Adrenal gland (tissue), 7 donors: ENCODE results near the genes OR4K2 and TMEM253.

DNA sequence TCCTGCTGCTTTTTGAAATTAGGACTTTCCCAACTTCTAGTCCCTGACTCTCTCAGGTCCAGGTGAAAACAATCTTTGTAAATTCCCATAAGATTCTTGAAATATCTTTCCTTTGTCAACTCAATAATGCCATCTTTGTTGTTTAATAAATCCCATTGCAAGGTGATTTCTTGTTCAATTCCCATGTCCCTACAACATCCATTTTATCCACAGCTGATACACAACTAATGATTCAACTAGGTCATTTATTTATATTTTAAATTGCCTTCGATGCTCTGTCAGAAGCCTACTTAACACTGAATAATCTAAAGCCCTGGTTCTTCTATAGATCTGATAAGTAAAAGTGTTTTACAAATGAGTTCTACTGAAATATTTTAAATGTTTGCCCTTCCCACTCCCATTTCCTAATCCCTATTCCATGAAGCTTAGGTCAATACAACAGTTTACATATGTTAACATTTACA lies at the start of gene OR4K2:
TSS of gene OR4K2 (plus strand) at position 186 of the 464 bp plus-strand sequence.
- PRO-cap, 3 experiments, result no peak in any of the 3 experiments
- RAMPAGE, long total RNA, 4 experiments, result no peak in any of the 4 experiments
- RRBS, result no CpG with 5 or more reads among the region's 1 CpG

GRCh38 chr14:20417276-20418222 lies 4.2 kb upstream of the TEP1 start:
- PRO-cap, 3 experiments, result no peak in any of the 3 experiments
- RAMPAGE, long total RNA, 4 experiments, result no peak in any of the 4 experiments
- RRBS, result no CpG with 5 or more reads among the region's 7 CpGs

DNA sequence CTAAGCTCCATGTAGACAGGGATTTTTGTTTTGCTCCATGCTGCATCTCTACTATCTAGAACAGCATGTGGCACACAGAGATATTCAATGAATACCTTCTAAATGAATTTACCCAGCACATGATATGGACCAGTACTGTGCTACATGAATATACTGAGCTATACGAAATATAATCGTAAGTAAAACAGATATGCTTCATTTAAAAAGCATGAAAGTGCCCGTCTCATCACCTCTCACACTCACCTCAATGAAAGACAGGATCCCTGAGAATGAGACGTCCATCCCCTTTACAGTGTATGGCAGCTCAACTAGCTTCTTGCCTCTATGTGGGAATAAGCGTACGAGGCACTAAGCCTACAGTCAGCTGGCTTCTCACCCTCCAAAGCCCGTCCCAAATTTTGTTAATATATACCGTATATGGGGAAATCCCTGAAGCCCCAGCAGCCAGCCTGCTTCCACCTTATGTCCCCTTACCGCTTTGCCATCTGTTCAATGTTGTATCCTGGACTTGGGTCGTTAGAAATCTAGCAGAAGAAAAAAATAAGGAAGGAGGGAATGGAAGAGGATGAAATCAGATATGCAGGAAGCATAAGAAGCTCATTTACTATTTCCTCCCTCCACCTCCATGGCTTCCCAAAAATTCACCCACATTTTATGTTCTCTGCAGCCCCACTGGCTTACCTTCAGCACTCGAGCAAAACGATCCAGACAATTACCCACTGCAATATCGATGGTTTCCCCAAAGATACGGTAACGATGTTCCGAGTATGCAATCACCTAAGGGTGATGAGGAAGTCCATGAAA lies 5.9 kb downstream of the OSGEP start:
- PRO-cap, 3 experiments, result no peak in any of the 3 experiments
- RAMPAGE, long total RNA, 4 experiments, result no peak in any of the 4 experiments
- RRBS, result no CpG with 5 or more reads among the region's 16 CpGs

- PRO-cap, 3 experiments, result no peak in any of the 3 experiments
- RAMPAGE, long total RNA, 4 experiments, result no peak in any of the 4 experiments
- RRBS, result no CpG with 5 or more reads among the region's 16 CpGs
Measured at GRCh38 chr14:20474211-20475402, 5.4 kb downstream of the PNP start.

DNA sequence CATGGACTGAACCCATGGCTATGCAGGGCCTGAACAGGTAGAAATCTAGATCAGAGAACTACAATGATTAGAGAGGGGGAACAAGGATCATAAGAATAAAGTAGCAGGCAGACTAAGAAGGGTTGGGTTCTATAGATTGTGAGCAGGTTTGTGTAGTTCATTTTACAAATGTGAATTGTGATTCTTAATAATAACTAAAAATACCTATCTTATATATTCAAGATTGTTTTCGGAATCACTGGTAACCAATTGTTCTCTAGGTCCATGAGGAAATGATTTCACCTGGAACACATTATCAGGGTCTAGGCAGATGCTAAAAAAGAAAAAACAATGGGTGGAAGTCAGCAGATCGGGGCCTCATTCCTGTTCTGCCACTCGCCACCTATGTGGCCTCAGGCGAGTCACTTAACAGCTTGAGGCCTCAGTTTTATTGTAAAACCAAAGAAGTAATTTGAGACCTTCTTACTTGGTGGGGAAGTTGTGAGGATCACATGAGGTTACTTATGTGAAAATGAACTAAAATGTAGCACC lies 29.8 kb downstream of the PNP start:
- PRO-cap, 3 experiments, result no peak in any of the 3 experiments
- RAMPAGE, long total RNA, 4 experiments, result no peak in any of the 4 experiments
- RRBS, result no CpG with 5 or more reads among the region's 4 CpGs

DNA sequence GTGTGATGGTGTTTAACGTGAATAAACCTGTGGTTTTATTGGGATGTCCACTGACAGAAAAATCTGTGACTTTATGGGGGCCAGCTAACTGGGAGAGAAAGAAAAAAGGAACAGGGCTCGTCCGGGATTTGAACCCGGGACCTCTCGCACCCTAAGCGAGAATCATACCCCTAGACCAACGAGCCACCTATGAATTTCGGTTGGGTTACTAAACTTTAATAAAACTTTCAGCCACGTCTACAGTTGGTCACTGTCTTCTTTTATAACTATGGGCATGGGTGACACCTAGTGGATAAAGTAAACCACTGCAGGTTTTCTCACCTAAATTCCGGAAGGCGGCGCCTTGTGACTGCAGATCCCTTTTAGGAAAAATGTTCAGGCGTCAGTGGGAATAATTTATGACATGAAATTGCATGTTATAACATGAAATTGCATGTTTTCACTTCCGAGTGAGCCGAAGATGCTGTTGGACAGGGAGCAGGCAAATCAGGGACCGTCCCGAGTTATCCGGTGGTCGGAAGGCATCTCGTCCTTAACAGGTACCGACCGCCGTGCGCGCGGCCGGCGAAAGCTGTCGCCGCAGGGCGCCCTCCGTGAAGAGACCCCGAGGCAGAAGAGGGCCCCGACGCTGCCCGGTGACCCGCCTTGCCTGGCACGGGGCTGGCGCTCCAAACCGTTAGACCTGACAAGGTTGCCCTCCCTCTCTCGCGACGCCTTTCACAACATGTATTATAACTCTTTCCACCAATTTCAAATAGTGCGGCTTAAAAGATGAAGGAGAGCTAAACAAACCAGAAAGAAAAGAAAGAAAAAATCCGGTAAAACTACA lies 18.3 kb upstream of the RNASE12 start:
- PRO-cap, 3 experiments, result peak in 2 of 3 experiments; most common plus-strand start position 448 of the sequence (in 1); most common minus-strand start position 189 of the sequence (in 1)
- RAMPAGE, long total RNA, 4 experiments, result no peak in any of the 4 experiments
- RRBS, result 1% methylated on average over 19 of the region's 45 CpGs

DNA sequence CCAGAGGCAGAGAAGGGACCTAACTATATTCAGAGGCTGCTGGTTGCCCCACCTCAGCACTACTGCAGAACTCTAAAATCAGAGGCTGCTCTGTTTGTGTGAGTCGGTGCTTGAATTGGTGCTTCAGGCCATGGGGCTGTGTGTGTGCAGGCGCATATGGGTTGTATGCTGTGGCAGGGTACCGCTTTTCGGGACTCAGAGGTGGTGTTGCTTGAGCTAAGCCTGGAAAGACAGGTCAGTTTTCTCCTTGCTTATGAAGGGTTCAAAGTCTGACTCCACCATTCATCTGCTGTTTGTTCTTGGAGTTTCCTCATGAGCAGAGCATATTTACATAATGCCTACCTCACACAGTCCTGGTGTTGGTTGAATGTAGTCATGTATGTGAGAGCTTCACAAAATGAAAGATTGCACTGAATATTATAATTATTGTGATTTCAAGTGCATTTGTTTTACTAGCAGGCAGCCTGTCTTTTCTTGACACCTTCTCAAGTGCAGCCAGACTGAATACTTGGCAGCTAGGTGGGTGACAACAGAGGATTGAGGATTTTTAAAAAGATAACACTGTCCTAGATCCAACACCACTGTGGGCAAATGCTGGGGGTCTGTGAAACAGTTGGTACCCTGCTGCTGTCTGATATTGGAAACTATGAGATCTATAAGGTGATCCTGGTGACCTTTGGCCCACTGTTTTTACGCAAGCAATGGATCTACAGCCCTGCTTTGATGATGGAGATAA lies 1.1 kb upstream of the ANG start:
- PRO-cap, 3 experiments, result no peak in any of the 3 experiments
- RAMPAGE, long total RNA, 4 experiments, result no peak in any of the 4 experiments
- RRBS, result no CpG with 5 or more reads among the region's 5 CpGs

DNA sequence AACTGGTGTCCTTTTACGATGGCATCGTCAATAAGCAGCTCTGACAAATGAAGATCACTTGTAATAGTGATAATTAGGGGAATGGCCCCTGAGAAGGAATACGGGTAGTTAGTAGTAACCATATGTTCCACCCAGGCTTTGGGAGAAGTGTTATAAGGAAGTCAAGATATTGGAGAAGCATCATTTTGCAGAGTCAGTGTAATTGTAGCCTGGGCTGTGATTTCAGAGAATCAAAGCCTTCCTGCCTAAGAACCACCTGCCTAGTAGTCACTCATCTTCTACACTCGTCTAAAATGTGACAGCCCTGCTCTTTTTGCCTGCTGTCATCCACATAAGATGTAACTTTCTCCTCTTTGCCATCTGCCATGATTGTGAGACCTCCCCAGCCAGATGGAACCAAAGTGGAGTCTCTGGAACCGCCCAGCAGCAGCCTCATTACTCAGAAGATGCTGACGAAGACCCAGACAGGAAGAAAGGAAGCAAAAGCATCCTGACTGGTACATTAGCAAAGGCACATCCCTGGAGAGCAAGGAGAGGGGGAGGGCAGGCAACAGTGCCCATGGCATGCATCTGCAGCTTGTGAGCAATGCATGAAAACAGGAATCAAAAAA lies 12.6 kb upstream of the EDDM3A start:
- PRO-cap, 3 experiments, result peak in 1 of 3 experiments; most common plus-strand start position 529 of the sequence (in 1); most common minus-strand start position 412 of the sequence (in 1)
- RAMPAGE, long total RNA, 4 experiments, result no peak in any of the 4 experiments
- RRBS, result no CpG with 5 or more reads among the region's 6 CpGs

- PRO-cap, 3 experiments, result peak in 1 of 3 experiments; most common minus-strand start chr14:20800342 (in 1)
- RAMPAGE, long total RNA, 4 experiments, result no peak in any of the 4 experiments
- RRBS, result 25% methylated on average over 1 of the region's 15 CpGs
Measured at GRCh38 chr14:20799390-20800738, 2.8 kb downstream of the RNASE1 start.

- PRO-cap, 3 experiments, result peak in 1 of 3 experiments; most common plus-strand start chr14:20821925 (in 1)
- RAMPAGE, long total RNA, 4 experiments, result no peak in any of the 4 experiments
Measured at GRCh38 chr14:20821808-20822086, 19.1 kb upstream of the RNASE1 start.

- PRO-cap, 3 experiments, result no peak in any of the 3 experiments
- RAMPAGE, long total RNA, 4 experiments, result no peak in any of the 4 experiments
- RRBS, result no CpG with 5 or more reads among the region's 5 CpGs
Measured at GRCh38 chr14:20848599-20849375, 42.4 kb upstream of the RNASE3 start.

DNA sequence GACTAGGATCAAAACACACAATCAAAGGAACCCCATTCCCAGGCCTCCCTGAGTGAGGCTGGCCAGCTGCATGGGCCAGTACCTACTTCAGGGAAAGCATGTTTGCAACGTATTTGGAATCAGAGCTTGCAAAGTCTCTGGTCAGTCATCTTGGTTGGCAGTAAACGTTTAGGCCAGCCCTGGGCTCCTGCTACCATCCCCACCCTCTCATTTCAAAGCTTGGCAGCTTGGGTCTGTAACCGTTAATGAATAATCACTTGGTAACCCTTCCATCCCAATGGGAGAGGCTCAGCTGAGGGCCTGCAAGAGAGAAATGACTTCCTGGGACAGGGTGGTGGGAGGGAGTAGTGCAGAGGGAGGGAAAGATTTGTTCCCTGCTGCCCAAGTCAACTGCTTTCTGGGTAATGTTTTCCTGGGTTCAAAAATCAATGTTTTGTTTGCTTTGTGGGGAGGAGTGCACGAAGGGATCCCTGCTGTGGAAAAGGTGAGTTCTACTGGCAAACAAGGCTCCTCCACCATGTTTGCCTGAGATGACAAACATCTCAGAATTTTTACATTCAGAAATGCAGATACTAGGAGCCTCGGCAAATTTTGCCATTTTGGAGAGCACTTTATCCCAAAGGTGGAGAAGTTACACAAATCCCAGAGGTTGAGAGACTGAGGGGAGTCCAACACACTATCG lies 2.0 kb upstream of the RNASE8 start:
- PRO-cap, 3 experiments, result no peak in any of the 3 experiments
- RAMPAGE, long total RNA, 4 experiments, result no peak in any of the 4 experiments
- RRBS, result no CpG with 5 or more reads among the region's 6 CpGs

- PRO-cap, 3 experiments, result no peak in any of the 3 experiments
- RAMPAGE, long total RNA, 4 experiments, result no peak in any of the 4 experiments
- RRBS, result no CpG with 5 or more reads among the region's 3 CpGs
Measured at GRCh38 chr14:21061450-21061820, 3.8 kb downstream of the RNASE8 start.

GRCh38 chr14:21072828-21073532 lies 2.9 kb downstream of the ARHGEF40 start:
- PRO-cap, 3 experiments, result peak in 2 of 3 experiments; most common plus-strand start chr14:21072882 (in 1); most common minus-strand start chr14:21072889 (in 2)
- RAMPAGE, long total RNA, 4 experiments, result no peak in any of the 4 experiments
- RRBS, result no CpG with 5 or more reads among the region's 10 CpGs

GRCh38 chr14:21090013-21091329 lies 8.0 kb downstream of the ZNF219 start:
- PRO-cap, 3 experiments, result no peak in any of the 3 experiments
- RAMPAGE, long total RNA, 4 experiments, result no peak in any of the 4 experiments
- RRBS, result 77% methylated on average over 16 of the region's 79 CpGs

DNA sequence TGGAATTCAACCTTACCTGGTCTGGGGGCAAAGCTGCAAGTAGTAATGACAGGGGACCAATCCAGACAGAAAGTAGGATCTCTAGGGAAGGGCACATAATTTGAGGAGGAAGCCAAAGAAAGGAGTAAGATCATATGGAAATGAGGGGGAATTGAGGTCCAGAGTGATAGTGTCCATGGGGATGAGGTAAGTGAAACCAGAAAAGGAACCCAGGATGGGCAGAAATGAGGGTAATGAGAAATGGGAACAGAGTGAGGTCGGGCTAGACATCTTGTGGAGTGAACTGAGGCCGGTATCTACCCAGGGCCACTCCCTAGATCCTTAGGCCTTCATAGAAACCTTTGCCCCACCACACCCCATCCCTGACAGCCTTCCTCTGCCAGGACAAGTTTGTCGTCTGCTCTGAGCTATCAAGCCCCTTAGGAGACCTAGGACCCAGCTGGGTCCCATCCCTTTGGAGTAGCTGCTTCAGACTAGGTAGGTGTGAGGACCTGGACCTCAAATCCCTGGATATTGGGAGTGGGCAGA lies at the start of gene TMEM253:
TSS of gene TMEM253 (plus strand) at position 359 of the 528 bp plus-strand sequence.
- PRO-cap, 3 experiments, result no peak in any of the 3 experiments
- RAMPAGE, long total RNA, 4 experiments, result no peak in any of the 4 experiments
- RRBS, result no CpG with 5 or more reads among the region's 3 CpGs

GRCh38 chr14:21106059-21107384 lies 5.7 kb downstream of the TMEM253 start:
- PRO-cap, 3 experiments, result peak in 3 of 3 experiments; most common plus-strand start chr14:21106751 (in 2); most common minus-strand start chr14:21106612 (in 3)
- RAMPAGE, long total RNA, 4 experiments, result no peak in any of the 4 experiments
- RRBS, result no CpG with 5 or more reads among the region's 17 CpGs

DNA sequence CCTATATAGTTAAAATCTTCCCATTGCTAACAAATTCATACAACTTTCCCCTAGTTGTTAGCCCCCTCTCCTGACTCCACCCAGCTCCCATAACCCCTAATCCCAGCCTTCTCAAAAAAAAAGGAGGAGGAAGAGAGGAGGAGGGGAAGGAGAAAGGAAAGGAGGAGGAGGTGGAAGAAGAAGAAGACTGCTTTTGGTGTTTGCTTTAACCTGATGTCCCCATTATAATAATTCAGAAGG lies 6.9 kb downstream of the TMEM253 start:
- PRO-cap, 3 experiments, result no peak in any of the 3 experiments
- RAMPAGE, long total RNA, 4 experiments, result no peak in any of the 4 experiments

GRCh38 chr14:21241429-21241987 lies 27.7 kb downstream of the HNRNPC start:
- PRO-cap, 3 experiments, result no peak in any of the 3 experiments
- RAMPAGE, long total RNA, 4 experiments, result no peak in any of the 4 experiments
- RRBS, result no CpG with 5 or more reads among the region's 1 CpG

- PRO-cap, 3 experiments, result no peak in any of the 3 experiments
- RAMPAGE, long total RNA, 4 experiments, result no peak in any of the 4 experiments
- RRBS, result no CpG with 5 or more reads among the region's 8 CpGs
Measured at GRCh38 chr14:21254820-21255322, 14.4 kb downstream of the HNRNPC start.